Stomach (tissue), 7 donors: ENCODE results near the genes JTB, ATP8B2 and IL6R.

- PRO-cap: no peak
- RAMPAGE, long total RNA, 5 experiments: no peak in any of the 5 experiments
- RRBS: 2% methylated on average over 3 of the region's 13 CpGs
Observed at GRCh38 chr1:153775881-153775974, 521 bp downstream of the SLC27A3 start.

GRCh38 chr1:153789487-153789867 lies 14.3 kb downstream of the SLC27A3 start:
- PRO-cap: no peak
- RAMPAGE, long total RNA, 5 experiments: no peak in any of the 5 experiments
- RRBS: no CpG with 5 or more reads among the region's 13 CpGs

DNA sequence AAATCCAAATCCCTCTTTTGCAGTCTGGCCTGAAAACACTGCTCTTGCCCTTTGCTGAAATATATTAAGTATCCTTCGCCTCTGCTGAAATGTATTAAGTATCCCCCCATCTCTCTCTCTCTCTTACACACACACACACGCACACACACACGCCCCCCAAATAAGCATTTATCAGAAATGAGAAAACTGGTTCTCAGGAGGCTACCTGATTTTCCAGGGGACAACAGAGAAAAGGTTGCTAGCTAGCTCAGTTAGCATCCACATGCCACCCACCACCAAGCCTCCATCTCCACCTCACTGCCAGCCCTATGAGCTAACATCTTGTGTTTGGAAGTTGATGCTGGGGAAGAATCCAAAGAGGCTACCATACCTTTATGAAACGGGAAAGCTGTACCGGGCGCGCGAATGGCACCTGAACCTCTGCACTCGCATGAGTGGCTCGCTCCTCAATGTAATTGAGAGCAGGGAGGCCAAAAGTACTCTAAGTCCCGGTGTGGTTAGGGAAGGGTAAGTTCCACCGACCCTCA lies 1.2 kb downstream of the GATAD2B start:
- PRO-cap: no peak
- RAMPAGE, long total RNA, 5 experiments: start-site peak on the minus strand in 1 of 5 experiments, centred at position 313 of the sequence, 29 reads per replicate
- RRBS: 5% methylated on average over 6 of the region's 12 CpGs

DNA sequence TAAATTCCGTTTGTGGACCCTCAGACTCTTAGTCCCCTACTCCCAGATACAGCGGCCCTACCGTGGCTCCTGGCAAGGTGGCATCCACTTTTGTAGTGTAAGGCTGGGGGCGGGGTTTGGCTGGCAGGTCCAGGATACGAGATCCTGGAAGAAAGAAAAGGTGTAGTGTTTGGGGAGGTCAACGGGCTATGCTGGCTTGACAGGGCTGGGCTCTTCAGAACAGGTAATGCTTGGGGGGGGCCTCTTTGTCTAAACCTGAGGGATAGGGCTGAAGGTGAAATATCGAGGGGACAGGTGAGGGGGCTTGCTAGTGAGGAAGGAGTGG lies 348 bp downstream of the CREB3L4 start:
- PRO-cap: bidirectional peak, plus-strand start at position 165 of the sequence, minus-strand start at position 92 of the sequence
- RAMPAGE, long total RNA, 5 experiments: start-site peak on the plus strand in 3 of 5 experiments, centred at positions 159 to 166 of the sequence, 8 to 39 reads per replicate
- RRBS: no CpG with 5 or more reads among the region's 7 CpGs

DNA sequence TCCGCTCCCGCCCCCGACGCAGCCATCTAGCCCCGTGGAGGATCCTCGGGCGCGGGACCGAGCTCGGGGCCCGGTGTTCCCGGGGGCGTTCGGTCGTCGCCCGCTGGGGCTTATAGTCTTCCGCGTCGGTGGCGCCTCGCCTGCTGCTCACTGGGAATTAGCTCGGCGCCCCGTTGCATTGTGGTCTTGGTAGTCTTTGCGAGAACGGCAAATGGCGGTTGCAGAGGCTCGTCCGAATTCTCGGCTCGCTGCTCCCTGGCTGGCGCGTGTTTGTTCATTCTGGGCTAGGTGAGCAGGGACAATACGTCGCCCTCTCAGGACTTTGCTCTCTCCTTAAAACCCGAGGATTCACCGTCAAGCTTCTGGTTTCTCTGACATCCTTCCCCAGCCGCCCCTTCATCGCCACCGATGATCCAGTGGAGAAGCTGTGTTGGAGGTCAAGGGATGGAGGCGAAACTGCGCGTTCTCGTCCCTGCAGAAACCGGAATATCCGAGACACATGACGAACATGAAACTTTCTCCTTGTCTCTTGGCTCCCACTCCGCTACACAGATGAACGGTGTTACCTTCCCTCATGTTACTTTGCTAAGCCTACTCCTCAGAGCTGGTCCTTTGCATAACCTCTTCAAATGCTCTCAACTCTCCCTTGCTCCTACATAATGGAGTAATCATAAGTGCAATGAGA lies at the start of gene JTB:
JTB (minus strand) TSS at position 130 of the 685 bp plus-strand sequence.
- PRO-cap: bidirectional peak, plus-strand start at position 210 of the sequence, minus-strand start at position 130 of the sequence; unidirectional peak, minus-strand start at position 483 of the sequence
- RAMPAGE, long total RNA, 5 experiments: start-site peak on the minus strand in 4 of 5 experiments, centred at positions 81 to 109 of the sequence, 44 to 411 reads per replicate
- RRBS: 0% methylated on average over 6 of the region's 50 CpGs

GRCh38 chr1:154182485-154183481 lies 9.1 kb downstream of the TPM3 start:
- PRO-cap: bidirectional peak, plus-strand start at chr1:154183293, minus-strand start at chr1:154183187
- RAMPAGE, long total RNA, 5 experiments: start-site peak on the minus strand in 5 of 5 experiments, at chr1:154182989-154183206 at its widest, 68 to 11,181 reads per replicate
- RRBS: 2% methylated on average over 19 of the region's 60 CpGs

- PRO-cap: no peak
- RAMPAGE, long total RNA, 5 experiments: no peak in any of the 5 experiments
- RRBS: no CpG with 5 or more reads among the region's 2 CpGs
Observed at GRCh38 chr1:154190404-154191112, 1.3 kb downstream of the TPM3 start.

GRCh38 chr1:154193808-154194186 lies 1.9 kb upstream of the TPM3 start:
- PRO-cap: no peak
- RAMPAGE, long total RNA, 5 experiments: no peak in any of the 5 experiments
- RRBS: no CpG with 5 or more reads among the region's 8 CpGs

- PRO-cap: no peak
- RAMPAGE, long total RNA, 5 experiments: start-site peak on the plus strand in 1 of 5 experiments, at chr1:154225201-154225212 at its widest, 46 reads per replicate
- RRBS: no CpG with 5 or more reads among the region's 6 CpGs
Observed at GRCh38 chr1:154224910-154225307, 4.2 kb downstream of the UBAP2L start.

DNA sequence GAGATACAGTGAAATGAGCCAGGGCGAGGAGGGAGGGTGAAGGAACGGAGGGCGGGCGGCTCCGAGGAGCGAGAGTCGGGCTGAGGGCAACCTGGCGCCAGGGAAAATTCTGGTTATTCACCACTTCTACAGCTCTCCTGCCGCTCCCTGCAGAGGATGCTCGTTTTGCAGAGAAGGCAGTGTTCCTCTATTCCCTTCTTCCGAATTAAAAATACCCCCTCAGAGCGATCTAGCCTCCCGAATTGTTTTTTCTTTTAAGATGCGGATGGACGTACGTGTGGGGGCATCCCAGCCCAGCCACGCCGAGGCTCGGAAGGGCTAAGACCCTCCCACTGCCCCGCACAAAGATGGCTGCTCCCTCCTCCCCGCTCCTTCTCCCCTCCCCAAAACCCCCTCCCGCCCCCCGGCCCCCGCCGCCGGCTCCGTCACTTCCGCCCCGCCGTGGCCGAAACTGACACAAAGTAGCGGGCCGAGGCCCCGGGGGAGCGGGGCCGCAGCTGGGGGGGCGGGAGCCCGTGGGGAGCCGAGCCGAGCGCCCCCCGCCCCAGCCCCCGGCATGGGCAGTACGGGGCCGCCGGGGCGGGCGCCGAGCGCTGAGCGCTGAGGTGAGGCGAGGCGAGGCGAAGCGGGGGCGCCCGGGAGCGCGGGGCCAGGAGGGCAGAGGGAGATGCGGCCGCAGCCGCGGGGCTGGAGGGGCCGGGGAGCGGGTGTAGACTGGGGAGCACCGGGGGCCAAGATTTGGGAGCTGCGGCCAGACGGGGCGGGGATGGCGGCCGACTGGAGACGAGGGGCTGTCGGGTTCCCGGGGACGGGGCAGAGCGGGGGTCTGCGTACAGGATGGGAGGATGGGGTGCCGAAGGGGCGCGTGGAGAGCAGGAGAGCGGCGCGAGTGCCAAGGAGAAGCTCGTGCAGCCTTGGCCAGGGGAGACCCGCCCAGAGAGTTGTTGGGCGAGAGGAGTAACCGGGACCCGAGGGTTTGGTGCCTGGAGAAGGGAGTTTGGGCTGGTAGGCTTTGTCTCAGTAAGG lies at the start of gene ATP8B2:
ATP8B2 (plus strand) TSS at position 428 of the 1,026 bp plus-strand sequence.
- PRO-cap: bidirectional peak, plus-strand start at position 459 of the sequence, minus-strand start at position 311 of the sequence
- RAMPAGE, long total RNA, 5 experiments: no peak in any of the 5 experiments
- RRBS: 6% methylated on average over 41 of the region's 88 CpGs

GRCh38 chr1:154334968-154335295 lies 9.6 kb downstream of the ATP8B2 start:
- PRO-cap: no peak
- RAMPAGE, long total RNA, 5 experiments: no peak in any of the 5 experiments
- RRBS: no CpG with 5 or more reads among the region's 7 CpGs

- PRO-cap: bidirectional peak, plus-strand start at chr1:154405163, minus-strand start at chr1:154405080; bidirectional peak, plus-strand start at chr1:154405425, minus-strand start at chr1:154405260
- RAMPAGE, long total RNA, 5 experiments: start-site peak on the plus strand in 3 of 5 experiments, at chr1:154405537-154405668 at its widest, 20 to 88 reads per replicate
- RRBS: 2% methylated on average over 36 of the region's 73 CpGs
Observed at GRCh38 chr1:154404702-154405750, at the start of gene IL6R. IL6R (plus strand) TSS chr1:154405343.

DNA sequence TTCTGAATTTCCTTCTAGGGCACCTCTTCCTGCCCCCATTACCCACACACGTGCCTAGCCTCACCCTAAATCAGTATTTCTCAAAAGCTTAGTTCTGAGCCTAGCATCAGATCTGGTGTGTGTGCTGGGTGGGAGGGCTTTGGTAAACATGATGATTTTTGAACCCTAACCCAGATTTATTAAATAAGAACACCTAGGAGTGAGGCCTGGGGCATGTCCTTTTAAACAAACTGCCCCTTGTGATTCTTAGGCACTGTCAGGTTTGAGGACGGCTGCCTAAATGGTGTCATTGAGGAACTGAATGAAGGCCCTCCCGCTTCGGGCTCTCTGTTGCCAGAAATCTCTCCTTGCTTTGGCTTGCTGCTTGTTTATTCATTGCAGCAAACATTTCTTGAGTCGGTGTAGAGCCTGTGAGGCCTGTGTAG lies 2.8 kb downstream of the IL6R start:
- PRO-cap: no peak
- RAMPAGE, long total RNA, 5 experiments: no peak in any of the 5 experiments
- RRBS: no CpG with 5 or more reads among the region's 5 CpGs

- PRO-cap: unidirectional peak, plus-strand start at chr1:154423904
- RAMPAGE, long total RNA, 5 experiments: no peak in any of the 5 experiments
- RRBS: no CpG with 5 or more reads among the region's 6 CpGs
Observed at GRCh38 chr1:154423272-154424116, 18.4 kb downstream of the IL6R start.

GRCh38 chr1:154429000-154429594 lies 24.0 kb downstream of the IL6R start:
- PRO-cap: no peak
- RAMPAGE, long total RNA, 5 experiments: start-site peak on the plus strand in 1 of 5 experiments, at chr1:154429224-154429428 at its widest, 6 reads per replicate
- RRBS: 74% methylated on average over 5 of the region's 17 CpGs

DNA sequence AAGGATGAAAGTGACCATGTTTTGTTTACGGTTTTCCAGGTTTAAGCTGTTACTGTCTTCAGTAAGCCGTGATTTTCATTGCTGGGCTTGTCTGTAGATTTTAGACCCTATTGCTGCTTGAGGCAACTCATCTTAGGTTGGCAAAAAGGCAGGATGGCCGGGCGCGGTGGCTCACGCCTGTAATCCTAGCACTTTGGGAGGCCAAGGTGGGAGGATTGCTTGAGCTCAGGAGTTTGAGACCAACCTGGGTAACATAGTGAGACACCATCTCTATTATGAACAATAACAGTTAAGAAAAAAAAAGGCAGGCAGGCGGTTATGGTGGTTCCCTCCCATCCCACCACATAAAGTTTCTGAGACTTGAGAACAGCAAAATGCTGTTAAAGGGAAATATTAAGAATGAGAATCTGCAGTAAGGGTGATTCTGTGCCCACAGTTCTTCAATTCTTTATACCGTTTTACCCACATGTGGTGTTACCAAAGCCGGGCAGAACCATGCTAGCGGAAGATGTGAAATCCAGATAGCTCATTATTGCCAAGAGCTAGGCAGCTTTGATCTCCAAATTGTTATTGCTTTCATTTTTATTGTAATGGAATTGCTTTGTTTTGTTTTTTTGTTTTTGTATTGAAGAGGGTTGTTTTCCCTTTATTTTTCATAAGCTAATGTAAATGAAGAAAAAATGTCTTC lies 34.4 kb upstream of the TDRD10 start:
- PRO-cap: no peak
- RAMPAGE, long total RNA, 5 experiments: no peak in any of the 5 experiments
- RRBS: no CpG with 5 or more reads among the region's 10 CpGs

GRCh38 chr1:154474763-154475228 lies 27.2 kb upstream of the TDRD10 start:
- PRO-cap: no peak
- RAMPAGE, long total RNA, 5 experiments: no peak in any of the 5 experiments
- RRBS: no CpG with 5 or more reads among the region's 5 CpGs

- PRO-cap: bidirectional peak, plus-strand start at chr1:154485459, minus-strand start at chr1:154485282
- RAMPAGE, long total RNA, 5 experiments: no peak in any of the 5 experiments
- RRBS: no CpG with 5 or more reads among the region's 8 CpGs
Observed at GRCh38 chr1:154484872-154485752, 16.9 kb upstream of the TDRD10 start.

GRCh38 chr1:154555350-154555639 lies 3.2 kb downstream of the UBE2Q1 start:
- PRO-cap: no peak
- RAMPAGE, long total RNA, 5 experiments: start-site peak on the minus strand in 3 of 5 experiments, at chr1:154555440-154555530 at its widest, 25 to 81 reads per replicate
- RRBS: no CpG with 5 or more reads among the region's 3 CpGs

DNA sequence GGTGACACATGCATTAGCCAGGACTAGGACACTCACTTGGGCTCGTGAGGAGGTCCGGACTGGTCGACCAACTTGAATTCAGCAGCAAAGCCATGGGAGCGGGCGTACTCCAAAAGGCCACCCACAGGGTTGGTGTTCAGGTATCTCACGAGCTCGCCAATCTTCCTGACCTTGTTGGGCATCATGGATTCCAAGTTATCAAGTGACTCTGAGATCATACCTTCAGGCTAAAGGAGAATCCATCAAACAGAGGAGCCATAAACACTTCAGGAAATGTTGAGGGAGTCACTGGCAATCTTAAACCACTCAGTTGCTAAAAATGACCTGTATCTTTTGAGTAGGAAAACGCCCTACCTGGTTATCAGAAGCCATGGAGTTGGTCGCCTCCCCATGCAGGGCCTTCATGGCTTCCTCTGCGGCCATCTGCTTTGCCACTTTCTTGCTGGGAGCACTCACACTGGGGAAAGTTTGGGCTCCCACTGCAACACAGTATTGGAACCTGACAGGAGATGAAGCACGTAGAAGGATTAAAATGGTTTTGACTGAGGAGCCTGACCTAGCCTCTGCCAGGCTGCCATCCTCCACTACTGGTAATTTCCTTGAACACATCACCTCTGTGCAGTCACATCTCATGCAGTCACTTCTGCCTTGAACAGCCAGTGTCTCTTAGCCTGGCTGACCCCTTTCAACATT lies 11.1 kb downstream of the ADAR start:
- PRO-cap: no peak
- RAMPAGE, long total RNA, 5 experiments: start-site peak on the minus strand in 1 of 5 experiments, centred at position 481 of the sequence, 25 reads per replicate
- RRBS: no CpG with 5 or more reads among the region's 11 CpGs